Measurements from ENCODE around the genes GALT, PHF24 and NPR2.

- PRO-cap: no peak
Measured at GRCh38 chr9:34591611-34592079, 2.1 kb upstream of the CNTFR start.

DNA sequence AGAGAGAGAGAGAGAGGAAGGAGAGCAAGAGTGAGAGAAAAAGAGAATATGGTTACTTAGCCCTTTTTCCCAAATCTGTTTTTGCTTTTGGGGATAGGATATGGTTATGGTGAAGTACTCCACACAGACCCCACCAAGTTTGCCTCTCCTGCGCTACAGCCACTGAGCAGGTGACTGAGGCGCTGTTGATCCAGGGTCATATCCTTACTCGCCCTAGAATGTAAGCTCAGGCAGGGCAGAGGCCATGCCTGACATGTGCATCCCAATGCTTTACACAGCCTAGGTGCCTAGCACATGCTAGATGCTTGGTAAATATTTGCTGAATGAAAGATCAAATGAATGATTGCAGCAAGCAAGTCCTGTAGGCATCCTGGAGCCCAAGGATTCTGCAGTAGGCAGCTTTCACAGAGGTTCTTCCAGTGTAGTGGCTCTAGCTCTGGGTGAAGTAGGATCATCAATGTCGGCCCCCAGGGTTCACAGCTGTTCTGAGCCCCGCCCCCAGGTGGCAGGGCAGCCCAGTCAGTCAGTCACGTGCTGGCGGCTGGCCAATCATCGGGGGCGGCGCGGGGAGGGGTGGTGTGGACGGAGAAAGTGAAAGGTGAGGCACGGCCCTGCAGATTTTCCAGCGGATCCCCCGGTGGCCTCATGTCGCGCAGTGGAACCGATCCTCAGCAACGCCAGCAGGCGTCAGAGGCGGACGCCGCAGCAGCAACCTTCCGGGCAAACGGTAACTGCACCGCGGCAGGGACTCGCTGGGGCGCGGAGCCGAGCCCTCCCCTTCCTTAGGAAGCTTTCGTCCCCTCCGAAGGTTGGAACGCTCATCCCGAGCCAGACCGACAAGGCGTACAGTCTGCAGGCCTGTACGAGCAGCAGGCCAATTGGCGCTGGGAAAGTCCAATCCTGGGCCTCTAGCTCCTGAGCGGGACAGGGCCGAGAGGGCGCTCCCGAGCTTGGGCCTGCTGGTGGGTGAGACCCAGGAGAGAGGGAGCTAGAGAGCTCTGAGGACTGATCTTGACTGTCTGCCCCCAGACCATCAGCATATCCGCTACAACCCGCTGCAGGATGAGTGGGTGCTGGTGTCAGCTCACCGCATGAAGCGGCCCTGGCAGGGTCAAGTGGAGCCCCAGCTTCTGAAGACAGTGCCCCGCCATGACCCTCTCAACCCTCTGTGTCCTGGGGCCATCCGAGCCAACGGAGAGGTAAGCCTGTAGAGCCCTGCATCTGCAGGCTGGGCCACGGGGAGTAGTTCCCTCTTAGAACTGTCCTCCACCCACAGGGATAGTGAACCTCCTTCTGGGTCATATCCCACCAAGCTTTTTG lies at the start of gene GALT:
TSS of gene GALT (plus strand) at position 616 of the 1,320 bp plus-strand sequence.
- PRO-cap: bidirectional peak, plus-strand start at position 827 of the sequence, minus-strand start at position 481 of the sequence

- PRO-cap: no peak
Measured at GRCh38 chr9:34957402-34958623, at the start of gene PHF24. Gene PHF24, plus strand, starts transcription at chr9:34958285.

DNA sequence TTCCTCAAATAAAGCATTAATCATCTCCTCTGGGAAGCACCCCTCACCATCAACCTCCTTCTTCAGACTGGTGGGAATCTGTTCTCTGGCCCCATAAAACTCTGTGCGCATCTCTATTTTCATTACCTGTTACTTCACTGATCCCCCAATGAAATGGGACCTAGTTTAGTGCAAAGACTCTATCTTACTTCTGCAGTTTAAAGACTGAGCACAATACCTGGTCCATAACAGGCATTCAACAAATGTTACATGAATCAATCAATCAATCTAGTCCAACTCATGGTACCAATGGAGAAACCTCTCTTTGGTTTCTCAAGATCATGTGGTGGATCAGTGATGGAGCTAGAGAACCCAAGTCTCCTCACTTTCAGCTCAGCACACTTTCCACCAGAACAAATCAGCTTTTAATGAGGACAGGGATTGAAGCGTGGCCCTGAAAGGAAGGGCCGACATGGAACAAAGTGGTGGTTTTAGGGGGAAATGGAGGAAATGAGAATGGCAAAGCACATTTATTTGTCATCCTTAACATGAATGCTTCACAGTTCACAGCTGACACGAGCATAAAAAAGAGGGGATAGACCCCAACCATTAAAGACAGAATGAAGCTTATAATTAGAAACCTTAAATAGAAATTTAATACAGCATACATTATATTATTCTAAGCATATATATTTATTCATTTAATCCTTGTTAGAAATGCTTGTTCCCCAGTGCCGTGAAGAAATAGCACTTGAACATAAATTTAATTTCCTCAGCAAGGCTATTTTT lies 1.7 kb upstream of the C9orf131 start:
- PRO-cap: no peak

DNA sequence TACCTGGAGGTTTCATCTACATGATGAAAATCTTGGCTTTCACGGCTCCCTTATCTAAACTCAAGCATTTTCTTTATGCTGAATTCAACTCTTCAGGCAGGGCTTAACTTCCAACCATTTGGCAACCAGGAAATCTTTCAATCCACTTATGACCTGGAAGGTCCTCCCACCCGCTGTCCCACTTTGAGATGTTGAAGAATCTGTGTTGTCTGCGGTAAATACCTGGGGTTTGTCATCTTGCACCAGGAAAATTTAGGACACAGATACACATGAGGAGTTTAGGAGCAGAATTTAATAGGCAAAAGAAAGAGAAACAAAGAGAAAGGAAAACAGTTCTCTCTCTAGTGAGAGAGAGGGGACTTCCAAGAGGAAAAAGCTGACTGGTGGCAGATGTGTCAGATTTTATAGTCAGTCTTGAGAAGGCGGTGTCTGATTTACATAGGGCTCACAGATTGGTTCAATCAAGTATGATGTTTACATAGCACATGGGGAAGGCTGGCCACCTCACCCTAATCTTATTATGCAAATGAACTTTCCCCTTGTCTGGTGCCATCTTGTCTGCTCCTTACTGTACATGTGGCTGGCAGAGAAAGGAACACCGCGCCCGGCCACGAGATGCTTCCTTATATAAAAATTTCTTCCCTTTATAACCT lies 24.6 kb downstream of the UNC13B start:
- PRO-cap: no peak

- PRO-cap: no peak
Measured at GRCh38 chr9:35341291-35341939, 148.5 kb upstream of the RUSC2 start.

GRCh38 chr9:35488439-35489091 lies 1.3 kb upstream of the RUSC2 start:
- PRO-cap: no peak

DNA sequence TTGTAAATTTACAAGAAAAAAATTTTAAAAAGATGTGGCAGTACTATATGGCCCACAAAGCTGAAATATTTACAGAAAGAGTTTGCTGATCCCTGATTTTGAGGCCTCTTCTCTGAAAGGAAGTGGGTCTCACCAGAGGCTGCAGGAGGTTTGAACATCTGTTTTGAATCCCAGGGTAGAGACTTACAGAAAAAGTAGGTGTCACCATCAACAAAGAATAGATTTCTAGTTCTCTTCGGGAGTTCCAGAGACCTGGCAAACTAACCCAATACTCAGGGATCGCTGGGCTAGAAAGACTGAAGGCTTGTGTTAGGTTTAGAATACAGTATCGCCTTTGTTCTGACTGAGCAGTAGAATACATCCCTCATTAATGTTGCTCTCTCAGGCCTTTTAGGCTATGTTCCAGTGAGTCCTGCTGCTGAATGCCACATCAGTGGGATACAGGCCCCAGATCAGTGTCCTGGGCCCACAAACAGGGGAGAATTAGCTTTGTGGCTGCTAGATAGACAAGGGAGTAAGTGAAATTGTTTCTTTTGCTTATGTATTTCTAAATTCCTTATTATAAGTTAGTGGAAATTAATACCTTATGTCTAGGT lies 27.2 kb downstream of the RUSC2 start:
- PRO-cap: unidirectional peak, plus-strand start at position 434 of the sequence

GRCh38 chr9:35606639-35607730 lies 1.9 kb downstream of the TESK1 start:
- PRO-cap: no peak

DNA sequence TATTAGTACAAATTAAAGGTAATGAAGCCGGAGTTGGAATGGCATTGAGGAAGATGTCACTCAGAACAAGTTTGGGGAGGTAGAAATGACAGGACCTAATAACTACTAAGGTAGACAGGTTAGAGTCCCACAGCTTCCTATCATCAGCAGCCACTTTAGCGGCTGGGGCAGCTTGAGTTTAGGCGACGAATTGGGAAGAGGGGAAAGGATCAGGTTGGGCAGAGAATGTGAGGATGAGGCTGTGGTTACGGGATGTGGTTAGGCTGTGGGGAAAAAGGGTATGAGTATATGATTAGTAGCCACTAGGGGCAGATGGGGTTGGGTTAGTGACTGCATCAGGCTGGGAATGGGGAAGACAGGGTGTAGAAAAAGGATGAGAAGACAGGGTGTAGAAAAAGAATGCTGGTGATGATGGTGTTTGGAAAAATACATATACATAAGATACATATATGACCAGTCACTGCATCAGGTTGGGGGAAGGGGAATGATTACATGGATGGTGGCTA lies 2.3 kb downstream of the TLN1 start:
- PRO-cap: no peak

DNA sequence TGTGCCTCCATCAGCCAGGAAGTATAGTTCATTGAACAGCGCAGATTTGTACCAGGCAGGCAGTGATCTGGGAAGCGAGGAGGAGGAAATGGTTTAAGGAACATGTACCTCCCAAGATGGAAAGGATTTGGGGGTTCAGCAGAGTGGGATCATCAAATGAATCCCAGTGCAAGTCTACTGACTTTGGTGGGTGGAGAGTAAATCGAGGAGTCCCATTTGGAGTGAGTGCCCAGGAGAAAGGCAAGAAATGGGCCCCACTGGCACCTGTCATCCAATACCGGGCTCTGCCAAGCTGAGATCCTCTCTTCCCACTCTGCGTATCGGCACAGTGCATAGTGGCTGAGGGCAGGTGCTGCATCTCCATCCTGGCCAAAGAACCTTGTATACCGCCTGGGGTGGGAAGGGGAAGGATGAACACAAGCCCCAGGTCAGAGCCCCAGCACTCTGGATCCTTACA lies 7.3 kb downstream of the CREB3 start:
- PRO-cap: no peak

- PRO-cap: no peak
Measured at GRCh38 chr9:35771867-35772473, 17.9 kb upstream of the MSMP start.

GRCh38 chr9:35791026-35791852 lies at the start of gene NPR2:
Gene NPR2, plus strand, starts transcription at chr9:35791591.
- PRO-cap: bidirectional peak, plus-strand start at chr9:35791644, minus-strand start at chr9:35791731

DNA sequence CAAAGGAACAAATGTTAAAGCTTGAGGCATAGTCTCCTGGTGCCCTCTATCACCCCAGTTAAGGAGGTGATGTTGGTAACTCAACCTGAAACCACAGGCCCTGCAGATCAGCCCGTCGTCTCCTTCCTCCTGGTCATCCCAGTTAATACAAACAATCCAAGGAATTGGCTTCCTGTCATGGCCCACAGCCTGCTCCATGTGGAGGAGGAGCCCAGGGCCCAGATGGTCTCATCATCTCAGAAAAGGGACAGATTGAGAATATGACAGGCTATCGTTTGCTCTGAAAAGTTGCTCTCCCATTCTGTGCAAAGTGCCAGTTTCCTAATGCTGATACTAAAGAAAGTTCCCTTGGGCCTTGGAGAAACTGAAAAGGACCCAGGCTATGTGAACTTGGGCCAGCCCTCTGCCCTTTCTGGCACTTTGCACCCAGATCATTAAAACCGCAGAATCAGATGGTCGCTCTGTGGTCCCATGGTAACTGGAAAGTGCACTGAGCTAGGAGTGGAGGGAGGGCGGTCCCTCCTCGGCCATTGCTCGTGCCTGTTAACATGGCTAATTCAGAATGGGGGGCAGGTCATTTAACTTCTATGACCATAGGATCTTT lies 725 bp upstream of the SPAAR start:
- PRO-cap: bidirectional peak, plus-strand start at position 237 of the sequence, minus-strand start at position 143 of the sequence

DNA sequence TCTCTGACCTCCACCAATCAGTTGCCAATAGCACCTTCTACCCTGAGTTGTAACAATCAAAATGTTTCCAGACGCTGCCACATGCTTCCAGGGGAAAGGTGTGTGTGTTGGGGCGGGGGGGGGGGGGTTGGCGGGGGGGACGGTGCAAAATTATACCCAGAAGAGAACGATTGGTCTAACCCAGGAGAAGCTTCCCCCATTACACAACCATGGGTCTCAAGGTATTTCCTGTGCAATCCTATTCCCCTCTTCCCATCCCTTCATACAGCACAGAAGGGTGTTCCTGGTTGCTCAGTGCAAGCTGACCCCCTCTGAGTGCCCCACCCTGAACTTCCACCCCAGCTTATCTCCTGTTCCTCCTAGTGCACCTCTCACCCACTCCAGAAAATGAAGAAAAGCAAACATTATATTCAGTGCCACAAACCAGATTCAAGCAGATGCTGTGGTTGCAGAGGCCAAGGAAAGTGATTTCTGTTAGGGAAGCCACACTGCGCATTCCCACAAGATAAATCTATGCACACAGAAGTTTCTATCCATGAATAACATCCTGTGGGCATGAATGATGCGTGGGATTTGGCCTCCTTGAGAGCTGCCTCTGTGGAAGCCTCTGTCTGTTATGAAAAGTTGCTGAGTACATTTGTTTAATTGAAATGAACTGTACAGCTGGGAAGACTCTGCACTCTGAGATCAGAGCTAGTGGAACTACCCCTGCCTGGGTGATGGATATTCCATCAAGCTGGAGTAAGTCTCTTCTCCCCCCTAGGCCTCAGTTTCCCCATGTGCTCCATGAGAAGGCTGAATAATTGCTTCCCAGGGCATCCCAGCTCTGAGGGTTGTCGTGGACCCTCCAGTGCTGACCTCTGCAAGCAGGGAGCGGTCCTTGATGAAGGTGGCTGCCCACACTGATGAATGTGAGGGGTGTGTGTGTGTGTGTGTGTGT lies 2.2 kb upstream of the OR2S2 start:
- PRO-cap: no peak

DNA sequence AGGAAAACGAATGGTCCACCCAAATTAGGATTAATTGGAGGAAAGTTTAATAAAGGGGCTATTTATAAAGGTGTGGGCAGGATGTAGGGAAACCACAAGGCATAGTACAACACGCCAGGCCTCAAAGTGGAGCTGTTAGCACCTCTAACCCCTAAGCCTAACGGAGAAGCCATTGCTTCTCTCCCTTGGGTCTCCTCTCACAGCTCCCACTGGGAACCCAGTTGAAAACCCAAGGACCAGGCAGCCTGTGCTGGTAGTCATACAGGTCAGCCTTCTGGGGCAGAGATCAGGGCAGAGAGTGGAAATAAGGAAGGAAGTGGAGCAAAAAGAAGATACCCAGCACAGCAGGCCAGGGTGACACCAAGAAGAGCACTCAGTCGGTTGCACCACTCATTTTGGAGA lies 8.8 kb upstream of the GLIPR2 start:
- PRO-cap: no peak

- PRO-cap: no peak
Measured at GRCh38 chr9:36153149-36153502, 16.1 kb upstream of the CCIN start.

GRCh38 chr9:36160132-36160877 lies 8.9 kb upstream of the CCIN start:
- PRO-cap: no peak

DNA sequence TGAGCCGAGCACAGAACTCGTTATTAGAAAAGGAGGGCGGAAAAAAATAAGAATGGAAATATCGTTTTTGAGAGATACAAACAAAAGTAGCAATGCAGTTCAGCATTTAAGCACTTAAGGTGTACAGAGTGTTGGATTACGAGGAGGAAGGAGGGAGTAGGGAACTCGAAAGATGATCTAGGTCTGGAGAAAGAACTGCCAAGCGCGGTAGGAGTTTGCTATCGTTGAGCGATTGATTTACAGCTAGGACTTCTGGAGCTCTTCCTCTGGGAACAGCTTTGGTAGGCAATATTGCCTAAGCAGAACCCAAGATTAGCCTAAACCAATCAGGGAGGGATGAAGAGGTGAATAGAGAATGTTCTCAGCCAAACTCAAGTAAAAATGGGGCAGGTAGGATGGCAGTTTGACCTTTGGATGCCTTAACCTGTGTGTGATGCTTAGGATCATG lies 945 bp downstream of the CLTA start:
- PRO-cap: unidirectional peak, plus-strand start at position 123 of the sequence

- PRO-cap: no peak
Measured at GRCh38 chr9:36193101-36193394, 2.3 kb downstream of the CLTA start.

Measured in ReNcell CX (cell line).